ENCODE measurements around a stretch of chr5.

DNA sequence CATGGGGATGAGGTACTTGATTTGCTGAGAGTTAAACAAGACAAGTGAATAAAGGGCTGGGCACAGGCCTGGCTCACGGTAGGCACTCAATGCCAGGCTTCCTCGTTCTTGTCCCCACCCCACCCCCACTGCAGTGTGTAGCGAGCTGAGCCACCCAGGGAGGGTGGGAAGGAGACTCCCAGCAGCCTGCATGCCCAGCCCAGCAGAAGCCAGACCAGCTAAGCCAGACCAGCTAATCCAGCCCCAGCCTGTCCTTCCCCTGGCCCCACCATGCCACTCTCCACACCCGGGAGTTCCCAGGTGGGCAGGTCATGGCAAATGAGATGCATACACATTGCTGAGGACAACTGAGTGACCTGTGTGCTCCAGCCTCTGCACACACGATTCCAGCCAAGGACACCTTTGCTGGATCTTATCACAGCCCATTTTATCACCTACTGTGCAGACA, 26.8 kb downstream of the DUSP1 start:
- PRO-cap = no peak

GRCh38 chr5:172746538-172747270, 24.3 kb downstream of the DUSP1 start:
- PRO-cap = no peak

GRCh38 chr5:172757959-172759192, 12.6 kb downstream of the DUSP1 start:
- PRO-cap = no peak

- PRO-cap = no peak
Measured at GRCh38 chr5:172763657-172763965, 7.4 kb downstream of the DUSP1 start.

GRCh38 chr5:172775462-172776081, 4.6 kb upstream of the DUSP1 start:
- PRO-cap = no peak

DNA sequence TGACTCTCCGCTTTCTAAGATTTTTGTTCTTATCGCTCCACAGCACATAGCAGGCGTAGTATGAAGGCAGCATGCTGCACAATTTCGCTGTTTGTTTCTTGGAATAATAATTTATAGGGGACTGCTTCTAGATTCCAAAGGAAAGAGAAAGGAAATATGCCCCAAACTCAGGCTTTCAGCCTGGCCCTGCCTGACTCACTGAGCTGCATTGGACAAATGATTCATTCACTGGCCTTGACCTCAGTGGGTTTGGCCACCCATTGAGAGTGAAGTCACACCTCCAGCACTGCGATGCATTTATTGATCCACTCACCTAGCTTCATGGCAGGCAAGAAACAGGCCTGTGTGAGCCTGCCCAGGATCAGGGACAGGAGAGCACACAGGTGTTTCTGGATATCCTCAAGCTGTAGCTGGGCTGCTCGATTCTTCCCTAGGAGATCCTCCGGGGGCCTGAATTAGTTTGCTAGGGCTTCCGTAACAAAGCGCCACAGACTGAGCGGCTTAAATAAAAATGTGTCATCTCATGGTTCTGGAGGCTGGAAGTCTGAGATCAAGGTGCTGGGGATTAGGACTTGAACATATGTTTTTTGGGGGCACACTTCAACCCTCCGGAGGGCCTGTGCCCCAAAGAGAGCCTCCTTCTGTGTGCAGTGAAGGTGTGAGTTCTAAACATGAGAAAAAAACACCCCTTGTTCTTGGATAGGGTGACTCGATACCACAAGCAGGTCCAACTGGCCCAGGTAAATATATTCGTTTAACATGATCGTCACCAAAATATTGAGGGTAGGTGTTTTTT, 7.3 kb upstream of the DUSP1 start:
- PRO-cap = unidirectional peak, minus-strand start at position 200 of the sequence

DNA sequence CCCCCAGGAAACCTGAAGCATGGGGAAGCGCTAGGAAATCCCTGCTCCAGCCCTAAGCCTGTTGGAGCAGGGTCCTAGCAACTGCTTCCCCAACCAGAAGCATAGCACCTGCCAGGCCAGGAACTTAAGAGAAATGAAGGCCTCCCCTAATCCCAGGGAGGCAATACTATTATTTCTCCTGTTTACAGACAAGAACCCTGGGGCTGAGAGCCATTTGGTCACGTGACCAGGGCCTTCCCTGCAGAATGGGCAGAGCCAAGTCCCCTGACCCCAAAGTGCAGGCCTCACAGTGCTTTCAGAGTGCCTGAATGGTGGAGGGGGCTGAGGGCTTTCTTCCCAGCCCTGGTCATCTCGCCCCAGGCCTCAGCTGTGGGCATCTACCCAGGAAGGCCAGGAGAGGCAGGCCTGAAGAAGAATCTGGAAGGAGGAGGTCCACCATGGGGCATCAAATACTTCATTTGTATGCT, 18.7 kb upstream of the DUSP1 start:
- PRO-cap = no peak

- PRO-cap = no peak
Measured at GRCh38 chr5:172792647-172793255, 21.8 kb upstream of the DUSP1 start.

- PRO-cap = no peak
Measured at GRCh38 chr5:172805560-172806191, 28.4 kb upstream of the ERGIC1 start.

- PRO-cap = no peak
Measured at GRCh38 chr5:172835703-172835975, 1.6 kb downstream of the ERGIC1 start.

DNA sequence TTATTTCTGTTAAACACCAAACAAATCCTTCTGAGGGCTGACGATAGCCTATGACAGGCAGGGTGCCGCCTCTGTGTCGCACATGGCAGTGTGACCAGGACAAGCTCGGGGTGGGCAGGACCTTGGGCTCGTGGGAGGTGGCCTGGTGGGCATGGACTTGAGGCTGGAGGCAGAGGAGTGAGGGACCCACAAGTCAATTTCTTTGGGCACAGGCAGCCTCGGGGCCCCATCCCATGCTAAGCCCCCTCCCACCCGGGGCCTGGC, 10.3 kb downstream of the ERGIC1 start:
- PRO-cap = no peak

- PRO-cap = bidirectional peak, plus-strand start at chr5:172845390, minus-strand start at chr5:172845335
Measured at GRCh38 chr5:172844945-172845748, 11.1 kb downstream of the ERGIC1 start.

DNA sequence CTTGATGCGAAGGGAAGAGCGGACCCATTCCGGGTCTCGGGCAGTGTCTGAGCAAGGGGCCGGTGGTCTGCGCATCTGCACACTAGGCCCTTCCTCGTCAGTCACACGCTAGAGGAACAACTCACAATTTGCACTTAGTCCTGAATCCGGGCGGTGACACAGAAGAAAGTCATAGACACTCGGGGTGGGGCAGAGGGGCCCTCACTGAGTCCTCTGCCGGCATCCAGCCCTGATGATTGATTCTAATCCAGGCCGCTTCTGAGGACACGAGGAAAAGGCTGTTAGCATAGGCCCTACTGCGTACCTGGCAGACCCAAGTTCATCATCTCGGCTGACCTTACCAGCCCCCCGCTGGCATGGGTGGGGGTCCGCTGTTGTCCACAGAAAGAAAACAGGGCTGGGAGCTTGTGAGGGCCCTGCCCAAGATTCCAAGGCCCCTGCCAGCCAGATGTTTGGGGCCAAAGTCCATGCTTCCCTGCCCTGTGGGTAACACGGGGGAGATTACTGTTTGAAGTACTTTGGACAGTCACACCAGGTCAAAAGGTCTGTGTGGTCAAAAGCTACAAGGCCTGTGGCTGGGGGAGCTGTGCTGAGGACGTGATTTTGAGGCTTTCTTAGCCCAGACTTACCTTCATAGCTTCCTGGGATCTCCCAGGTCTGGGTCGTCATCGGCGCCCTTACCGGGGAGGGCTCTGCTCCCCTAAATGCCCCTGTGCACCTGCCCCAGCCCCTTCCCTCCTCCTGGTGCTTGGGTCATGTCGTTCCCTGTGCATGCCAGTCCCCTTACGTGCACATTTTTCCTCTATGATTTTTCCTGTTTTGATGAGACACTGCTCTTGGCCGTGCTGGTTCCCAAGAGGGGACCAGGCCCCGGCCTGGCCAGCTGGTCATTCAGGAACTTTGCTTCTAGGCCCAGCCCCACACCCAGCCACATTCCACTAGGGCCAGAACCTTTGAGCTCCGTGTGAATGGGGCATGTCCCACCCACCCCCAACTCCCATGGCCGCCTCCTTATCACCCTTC, 24.6 kb downstream of the ERGIC1 start:
- PRO-cap = no peak

DNA sequence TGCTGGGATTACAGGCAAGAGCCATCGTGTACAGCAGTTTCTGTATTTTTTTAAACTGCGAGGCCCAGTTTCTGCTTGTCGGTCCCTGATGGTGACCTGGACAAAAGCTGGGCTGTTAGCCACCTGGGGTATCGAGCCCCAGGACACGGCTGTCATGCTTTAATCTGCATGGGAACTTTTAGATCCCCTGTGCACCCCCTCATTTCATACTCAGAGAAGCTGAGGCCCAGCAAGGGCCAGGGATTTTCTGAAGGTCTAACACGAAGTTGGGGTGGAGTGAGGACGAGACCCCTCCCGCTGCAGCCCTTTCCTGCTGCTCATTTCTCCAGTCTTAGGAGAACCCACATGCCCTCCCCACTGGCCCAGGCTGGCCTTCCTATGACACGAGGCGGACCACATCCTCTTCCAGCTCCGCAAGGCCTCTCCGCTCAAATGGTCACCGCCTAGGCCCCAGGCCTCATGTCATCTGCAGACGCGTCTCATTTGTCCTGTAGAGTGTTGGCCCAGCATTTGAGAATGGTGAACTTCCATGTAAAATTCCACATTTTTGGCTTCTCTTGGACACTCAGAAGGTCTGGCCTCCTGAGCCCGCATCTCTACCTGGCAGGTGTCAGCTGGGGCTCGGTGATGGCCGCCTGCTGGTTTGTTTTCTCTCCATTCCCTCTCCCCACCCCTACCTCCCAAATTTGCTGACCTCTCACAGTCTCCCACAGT, 51.5 kb downstream of the ERGIC1 start:
- PRO-cap = no peak

DNA sequence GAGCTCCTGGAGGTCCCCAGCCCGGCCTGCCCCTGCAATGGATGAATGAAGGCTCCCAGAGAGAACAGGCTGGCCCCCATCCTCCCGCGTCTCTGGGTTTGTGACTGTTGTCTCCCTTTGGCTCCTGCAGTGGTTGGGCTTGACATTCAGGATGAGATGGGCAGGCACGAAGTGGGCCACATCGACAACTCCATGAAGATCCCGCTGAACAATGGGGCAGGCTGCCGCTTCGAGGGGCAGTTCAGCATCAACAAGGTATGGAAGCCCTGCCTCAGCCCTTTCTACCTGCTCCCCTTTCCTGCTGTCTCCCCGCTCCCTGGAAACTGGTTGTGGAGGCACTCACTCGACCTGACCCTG, 44.7 kb upstream of the RPL26L1 start:
- PRO-cap = no peak

DNA sequence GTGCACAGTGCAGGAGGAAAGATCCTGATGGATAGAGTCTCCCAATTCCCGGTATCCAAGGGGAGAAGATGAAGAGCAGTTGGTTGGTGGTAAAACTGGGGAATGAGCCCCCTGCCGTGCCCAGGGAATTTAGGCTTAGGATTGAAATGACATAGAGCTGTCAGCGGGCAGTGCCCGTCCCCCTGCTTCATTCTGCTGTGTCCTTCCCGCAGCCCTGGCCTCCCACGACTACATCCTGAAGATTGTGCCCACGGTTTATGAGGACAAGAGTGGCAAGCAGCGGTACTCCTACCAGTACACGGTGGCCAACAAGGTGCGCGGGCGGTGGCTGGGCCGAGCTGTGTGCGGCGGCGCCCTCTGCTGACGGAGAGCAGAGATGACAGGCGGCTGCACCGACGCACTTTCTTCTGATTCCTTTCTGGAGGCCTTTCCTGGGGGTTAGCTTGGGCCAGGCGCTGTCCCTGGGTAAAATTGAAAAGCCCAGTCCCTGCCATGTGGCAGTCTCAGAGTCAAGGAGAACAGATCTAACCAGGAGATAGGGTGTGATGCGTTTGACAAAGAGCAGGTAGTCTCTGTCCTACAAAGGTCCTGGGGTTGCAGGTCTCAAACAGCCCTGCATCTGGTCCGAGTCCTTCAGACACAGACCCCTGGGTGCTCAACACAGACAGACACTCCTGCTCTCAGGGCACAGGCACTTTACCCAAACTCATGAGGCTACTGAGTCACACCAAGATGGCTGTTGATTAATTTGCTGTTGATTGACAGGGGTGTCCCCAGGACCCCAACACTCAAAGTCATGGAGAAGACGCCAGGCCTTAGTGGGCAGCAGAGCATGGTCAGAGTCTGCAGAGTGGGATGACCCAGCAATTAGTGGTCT, 26.8 kb upstream of the RPL26L1 start:
- PRO-cap = no peak

- PRO-cap = no peak
Measured at GRCh38 chr5:172940059-172940857, 19.0 kb upstream of the RPL26L1 start.

GRCh38 chr5:172950700-172951945, 8.1 kb upstream of the RPL26L1 start:
- PRO-cap = no peak

GRCh38 chr5:172959632-172960273, 529 bp downstream of the RPL26L1 start:
- PRO-cap = no peak

- PRO-cap = no peak
Measured at GRCh38 chr5:173003265-173003624, 19.7 kb downstream of the ATP6V0E1 start.